Measurements from ENCODE around the gene PTGR3.

DNA sequence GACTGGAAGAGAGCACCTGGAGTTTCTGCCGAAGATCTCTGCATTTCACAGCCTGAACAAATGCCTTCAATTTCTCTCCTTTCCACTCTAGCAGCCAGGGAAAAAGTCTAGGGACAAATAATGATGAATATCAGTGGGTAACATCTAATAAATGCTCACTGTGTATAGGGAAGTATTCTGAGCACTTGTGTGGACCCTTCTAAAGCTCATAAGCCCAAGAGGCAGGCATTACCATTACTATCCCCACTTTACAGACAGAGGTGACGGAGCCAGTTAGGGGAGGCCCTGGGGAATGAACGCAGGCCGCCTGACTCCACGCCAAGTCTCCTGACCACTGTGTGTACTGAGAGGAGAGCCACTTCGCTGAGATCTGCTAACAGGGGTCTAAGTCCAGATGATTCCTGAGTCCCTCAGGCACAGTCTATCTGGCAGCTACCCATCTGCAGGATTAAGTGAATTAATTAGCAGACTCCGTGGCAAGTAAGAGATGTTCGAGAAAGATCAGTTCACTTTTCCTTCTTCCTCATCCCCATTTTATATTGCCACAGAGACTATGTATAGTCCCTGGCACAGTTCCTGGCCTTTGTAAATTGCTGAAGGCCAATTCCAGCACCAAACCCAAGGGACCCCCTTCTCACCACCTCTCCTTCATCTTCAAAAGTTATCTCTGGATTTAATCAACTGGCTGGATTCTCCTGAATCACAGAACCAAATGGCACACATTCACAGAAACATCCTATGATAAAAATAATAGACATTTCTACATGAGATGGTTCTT lies 13.7 kb downstream of the CYB5A start:
- PRO-cap: no peak

DNA sequence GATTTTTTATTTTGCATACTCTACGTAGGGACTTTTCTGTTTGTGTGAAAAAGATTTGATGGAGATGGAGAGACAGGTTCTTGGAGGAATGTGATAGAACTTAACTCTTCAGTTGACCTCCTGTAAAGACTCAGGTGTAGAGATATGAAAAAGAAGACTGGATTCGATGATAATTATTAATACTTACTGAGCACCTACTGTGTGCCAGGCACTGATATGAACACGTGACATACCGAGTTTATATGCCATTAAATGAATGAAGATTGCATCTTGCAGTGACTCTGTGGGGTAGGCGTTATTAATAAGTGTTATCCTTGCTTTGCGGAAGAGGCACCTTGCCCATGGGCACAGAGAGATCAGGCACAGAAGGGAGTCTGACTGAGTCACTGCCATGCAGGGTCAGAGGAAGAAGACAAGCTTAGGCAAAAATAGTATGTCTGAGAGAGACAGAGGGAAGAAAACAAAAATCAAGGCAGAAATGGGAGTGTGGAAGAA lies 14.8 kb downstream of the ZNF407 start:
- PRO-cap: no peak

GRCh38 chr18:74631438-74632482 lies 34.1 kb downstream of the ZNF407 start:
- PRO-cap: no peak

- PRO-cap: no peak
These were observed 37.4 kb downstream of the ZNF407 start for GRCh38 chr18:74635039-74635414.

- PRO-cap: no peak
These were observed 257.7 kb downstream of the PTGR3 start for GRCh38 chr18:74951092-74951807.

DNA sequence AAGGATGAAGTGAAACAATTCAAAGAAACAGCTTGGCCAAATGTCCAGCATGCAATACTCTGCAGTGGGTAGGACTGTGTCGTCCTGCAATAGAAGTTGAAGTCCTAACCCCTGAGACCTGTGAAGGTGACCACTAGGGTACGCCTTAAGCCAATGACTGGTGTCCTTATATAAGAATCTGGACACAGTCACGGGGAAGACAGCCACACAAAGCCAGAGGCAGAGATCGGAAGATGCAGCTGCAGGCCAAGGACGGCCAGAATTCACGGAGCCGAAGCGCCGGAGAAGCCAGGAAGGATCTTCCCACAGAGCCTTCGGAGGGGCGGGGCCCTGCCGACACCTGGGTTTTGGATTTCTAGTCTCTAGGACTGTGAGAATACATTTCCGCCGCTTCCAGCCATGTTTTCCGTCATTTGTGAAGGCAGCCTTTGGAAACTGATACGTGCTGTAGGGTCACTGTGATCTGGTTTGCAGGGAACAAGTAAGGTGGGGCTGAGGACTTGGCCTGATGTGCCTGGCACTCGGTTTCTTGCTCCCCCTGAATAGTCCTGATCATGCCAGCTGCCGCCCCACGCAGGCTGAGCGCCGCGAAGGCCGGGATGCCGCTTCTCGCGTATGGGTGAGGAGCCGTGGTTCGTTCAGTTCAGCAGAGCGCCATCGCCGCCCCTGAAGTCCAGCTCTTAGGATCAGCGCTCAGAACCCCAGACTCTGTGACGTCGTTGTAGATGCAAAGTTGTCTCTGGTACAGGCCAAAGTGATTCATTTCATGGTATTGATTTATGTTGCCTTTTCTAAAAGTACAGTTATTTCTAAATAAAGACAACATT lies 38.7 kb downstream of the PTGR3 start:
- PRO-cap: unidirectional peak, plus-strand start at position 259 of the sequence

GRCh38 chr18:75199325-75200117 lies 9.4 kb downstream of the PTGR3 start:
- PRO-cap: no peak

DNA sequence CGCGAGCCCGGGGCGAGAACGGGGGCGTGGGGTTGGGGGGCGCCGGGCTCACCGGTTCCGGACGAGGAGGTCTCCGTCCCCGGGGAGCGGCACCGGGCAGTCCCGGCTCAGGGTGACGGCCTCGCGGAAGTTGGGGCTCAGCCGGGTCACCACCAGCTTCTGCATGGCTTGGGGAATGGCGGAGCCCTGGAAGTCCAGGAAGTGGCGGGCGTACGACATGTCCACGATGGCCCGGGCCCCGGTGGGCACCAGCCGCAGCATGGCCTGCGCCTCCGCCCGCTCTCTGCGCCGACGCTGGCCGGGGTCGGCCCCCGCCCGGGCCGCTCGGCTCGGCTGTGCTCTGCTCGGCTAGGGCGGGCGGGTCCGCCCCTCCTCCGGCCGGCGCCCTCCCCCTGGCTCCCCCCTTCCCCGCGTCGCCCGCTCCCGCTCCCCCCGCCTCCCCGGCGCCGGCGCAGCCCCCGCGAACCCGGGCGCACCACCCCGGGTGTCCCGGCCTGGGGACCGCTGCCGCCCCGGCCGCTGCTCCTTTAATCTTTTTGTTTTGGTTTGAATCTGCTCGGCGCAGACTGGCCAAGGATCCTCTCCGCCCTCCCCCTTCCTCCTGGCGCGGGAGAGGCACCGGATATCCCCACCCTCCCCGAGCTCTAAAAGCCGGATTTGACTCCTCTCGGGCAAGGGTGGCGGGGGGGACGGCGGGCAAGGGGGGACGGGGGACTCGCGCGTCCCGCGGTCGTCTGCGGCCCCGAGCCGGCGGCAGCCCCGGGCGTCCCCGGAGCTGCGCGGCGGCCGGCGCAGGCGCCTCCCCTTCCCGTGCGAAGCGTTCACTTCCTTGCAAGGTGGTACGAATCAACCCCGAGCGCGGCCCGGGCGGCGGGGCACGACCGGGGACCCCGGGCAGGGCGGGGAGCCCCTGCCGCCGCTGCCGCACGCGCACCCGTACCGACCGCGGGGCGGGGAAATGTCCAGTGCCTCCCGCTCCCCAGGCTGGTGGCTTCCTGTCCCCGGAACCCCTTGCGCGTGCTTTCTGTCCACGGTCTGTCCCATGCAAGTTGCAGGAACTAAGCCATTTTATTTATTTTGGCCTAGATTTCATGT lies at the start of gene PTGR3:
TSS of gene PTGR3 (minus strand) at position 342 of the 1,095 bp plus-strand sequence.
- PRO-cap: unidirectional peak, minus-strand start at position 342 of the sequence; bidirectional peak, plus-strand start at position 674 of the sequence, minus-strand start at position 603 of the sequence; bidirectional peak, plus-strand start at position 990 of the sequence, minus-strand start at position 814 of the sequence

DNA sequence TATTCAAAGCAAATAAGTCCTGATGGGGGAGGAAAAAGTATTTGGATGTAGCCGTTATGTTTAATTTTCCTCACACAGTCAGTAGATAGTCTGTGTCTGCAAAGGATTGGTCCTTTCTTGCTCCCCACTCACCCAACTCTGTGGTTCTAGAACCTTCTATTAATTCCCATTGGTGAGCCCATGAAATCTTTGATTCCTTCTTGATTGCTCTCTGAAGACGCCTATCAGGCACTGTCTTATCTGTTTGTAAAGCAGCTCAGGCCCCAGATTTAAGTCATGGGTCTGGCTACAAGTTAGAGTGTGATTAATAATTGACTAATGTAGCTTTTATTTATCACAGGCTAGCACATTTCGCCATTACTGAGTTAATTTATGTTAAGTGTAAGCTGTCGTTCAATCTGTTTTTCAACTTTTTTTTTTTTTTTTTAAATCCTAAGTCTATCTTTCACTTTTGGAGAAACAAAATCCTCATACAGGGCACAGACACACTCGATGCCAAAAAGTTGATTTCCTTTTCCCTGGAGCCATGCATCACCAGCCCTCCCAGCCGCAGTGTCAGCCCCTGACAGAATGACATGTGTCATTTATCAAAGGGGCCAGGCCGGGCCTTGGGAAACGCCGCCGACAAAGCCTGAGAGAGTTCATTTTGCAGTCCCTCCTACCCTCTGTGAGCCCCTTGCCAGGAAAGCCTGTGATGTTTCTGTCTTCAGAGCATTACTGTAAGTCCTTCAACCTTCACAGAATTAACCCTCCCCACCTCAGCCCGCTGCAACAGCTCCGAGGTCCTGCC lies 15.8 kb downstream of the TSHZ1 start:
- PRO-cap: no peak

DNA sequence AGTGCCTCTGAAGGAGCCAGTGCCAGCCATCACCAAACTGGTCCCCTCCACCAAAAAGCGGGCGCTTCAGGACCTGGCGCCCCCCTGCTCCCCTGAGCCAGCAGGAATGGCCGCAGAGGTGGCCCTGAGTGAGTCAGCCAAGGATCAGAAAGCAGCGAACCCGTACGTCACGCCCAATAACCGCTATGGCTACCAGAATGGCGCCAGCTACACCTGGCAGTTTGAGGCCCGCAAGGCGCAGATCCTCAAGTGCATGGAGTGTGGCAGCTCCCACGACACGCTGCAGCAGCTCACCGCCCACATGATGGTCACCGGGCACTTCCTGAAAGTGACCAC lies 75.8 kb downstream of the TSHZ1 start:
- PRO-cap: no peak

GRCh38 chr18:76064956-76065329 lies 430.1 kb downstream of the ZNF516 start:
- PRO-cap: no peak

- PRO-cap: no peak
These were observed 239.9 kb downstream of the ZNF516 start for GRCh38 chr18:76255152-76255437.

- PRO-cap: no peak
These were observed 96.5 kb downstream of the ZNF516 start for GRCh38 chr18:76398206-76399356.

DNA sequence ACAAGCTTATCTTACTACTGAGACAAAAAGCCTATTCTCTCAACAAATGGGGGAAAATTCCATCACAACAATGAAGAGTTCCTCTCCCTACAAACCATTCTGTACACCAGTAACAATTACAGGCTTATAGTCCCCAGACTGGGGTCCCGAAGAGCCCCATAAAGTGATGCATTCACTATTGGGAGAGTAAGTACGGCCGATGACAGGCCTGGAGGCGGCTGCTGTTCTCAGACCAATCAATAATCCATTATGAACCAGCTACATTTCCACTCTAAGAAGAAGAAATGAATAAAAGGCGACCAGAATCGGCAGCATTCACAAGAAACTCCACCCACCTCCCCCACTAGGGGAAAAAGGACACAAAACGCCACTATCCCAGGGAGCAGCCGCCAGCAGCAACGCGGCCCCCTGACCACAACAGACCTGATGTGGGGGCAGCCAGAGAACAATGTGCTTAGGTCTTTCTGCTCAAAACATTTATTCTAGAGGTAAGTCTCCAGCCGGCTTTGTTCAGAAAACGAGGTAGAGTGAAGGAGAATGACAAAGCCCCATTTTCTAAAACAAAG lies 43.2 kb downstream of the ZNF516 start:
- PRO-cap: no peak

GRCh38 chr18:76494179-76495114 lies 595 bp downstream of the ZNF516 start:
- PRO-cap: bidirectional peak, plus-strand start at chr18:76494929, minus-strand start at chr18:76494799

DNA sequence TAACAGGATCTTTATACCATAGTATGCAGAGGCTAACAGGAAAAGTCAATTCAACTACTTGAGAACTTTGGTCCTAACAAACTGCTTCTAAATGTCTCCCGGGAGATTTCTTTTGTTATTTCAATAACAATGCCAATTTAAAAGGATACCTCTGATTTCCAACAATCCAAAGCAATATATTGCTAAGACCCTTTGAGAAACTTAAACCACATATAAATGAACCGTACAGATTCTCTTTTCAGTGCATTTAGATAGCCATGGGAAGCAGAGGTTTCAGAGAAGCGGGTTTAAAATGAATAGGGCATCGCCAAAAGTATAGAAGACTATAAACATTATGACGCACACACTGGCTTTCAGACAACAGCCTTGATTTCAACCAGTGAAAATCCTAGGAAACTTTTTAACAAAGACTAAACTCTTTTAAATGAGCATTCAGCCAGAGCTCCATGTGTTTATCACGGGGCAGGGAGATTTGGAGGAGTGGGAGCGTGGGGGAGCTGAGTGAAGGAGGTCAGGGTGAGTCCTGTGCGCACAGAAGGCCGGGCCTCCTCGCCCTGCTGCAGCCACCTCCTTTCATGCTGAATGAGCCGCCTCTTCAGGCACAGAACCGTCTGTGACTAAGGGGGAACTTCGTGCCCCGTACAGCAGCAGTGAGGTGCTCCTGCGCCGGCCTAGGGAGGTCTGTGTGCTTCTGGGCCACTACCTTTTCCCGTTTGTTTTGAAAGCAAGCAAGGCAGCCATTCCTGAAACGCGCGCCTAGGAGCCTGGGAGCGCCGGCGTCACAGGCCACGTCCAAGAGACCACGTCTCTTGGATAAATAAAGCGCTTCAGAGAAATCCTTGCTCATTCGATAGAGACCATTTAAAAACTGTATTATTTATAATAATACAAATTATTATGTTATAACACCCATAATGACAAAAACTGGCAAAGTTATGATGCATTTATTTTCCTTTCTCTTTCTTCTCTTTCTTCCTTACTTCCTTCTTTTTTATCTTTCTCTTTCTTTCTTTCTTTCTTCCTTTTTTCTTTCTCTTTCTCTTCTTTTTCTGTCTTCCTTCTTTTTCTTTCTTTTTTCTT lies 27.0 kb upstream of the ZNF516 start:
- PRO-cap: no peak

DNA sequence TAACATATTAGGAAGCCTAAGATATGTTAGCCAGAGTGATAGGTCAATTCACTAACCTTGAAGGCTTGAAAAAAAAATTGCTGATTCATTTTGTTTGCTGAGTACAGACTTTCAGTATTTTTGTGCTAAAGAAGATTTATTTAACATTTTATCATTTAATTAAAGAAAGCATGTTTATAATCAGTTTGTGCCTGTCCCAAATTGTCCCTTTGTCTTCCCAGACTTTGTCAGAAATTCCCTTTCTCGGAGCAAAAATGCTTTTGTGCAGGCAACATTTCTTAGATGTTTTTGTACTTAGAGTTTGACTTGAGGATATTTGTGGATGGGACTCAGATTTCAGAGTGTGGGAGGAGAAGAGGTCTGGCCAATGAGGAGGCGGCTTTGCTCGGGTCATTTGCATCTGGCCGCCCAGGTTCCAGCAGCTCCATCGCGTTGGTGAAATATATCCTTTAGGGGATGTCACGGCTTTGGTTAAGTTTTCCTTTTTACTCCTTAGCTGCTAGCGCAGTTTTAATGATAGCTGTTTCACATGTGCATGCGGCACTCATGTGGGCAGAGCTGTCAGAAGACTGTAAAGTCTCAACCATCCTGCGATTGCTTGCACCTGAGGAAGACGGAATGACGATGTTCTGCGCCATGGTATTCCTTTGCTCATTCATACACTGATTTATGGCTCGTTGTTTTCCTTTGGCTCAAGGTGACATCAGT lies 70.1 kb upstream of the ZNF516 start:
- PRO-cap: no peak

- PRO-cap: no peak
These were observed 78.3 kb upstream of the ZNF516 start for GRCh38 chr18:76573263-76573811.

GRCh38 chr18:76610763-76611501 lies 115.9 kb upstream of the ZNF516 start:
- PRO-cap: no peak

GRCh38 chr18:76821337-76821738 lies 1.0 kb upstream of the ZNF236 start:
- PRO-cap: no peak